Right common carotid artery plus branches (tissue), 1 donor: ENCODE measurements around the gene FBF1.

GRCh38 chr17:75940554-75941451 lies at the start of gene FBF1:
TSS of gene FBF1 (minus strand) at chr17:75941042.
- PRO-cap: unidirectional peak, minus-strand start at chr17:75940980; unidirectional peak, minus-strand start at chr17:75941042

DNA sequence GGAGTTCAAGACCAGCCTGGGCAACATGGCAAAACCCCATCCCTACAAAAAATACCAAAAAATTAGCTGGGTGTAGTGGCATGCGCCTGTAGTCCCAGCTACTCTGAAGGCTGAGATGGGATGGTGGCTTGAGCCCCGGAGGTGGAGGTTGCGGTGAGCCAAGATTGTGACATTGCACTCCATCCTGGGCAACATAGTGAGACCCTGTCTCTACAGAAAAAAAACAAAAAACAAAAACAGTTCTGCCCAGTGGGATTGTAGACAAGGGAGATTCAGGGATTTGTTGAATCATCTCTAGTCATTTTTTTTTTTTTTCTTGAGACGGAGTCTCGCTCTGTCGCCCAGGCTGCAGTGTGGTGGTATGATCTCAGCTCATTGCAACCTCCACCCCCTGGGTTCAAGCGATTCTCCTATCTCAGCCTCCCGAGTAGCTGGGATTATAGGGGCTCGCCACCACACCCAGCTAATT lies 1.1 kb downstream of the TEN1 start:
- PRO-cap: no peak

DNA sequence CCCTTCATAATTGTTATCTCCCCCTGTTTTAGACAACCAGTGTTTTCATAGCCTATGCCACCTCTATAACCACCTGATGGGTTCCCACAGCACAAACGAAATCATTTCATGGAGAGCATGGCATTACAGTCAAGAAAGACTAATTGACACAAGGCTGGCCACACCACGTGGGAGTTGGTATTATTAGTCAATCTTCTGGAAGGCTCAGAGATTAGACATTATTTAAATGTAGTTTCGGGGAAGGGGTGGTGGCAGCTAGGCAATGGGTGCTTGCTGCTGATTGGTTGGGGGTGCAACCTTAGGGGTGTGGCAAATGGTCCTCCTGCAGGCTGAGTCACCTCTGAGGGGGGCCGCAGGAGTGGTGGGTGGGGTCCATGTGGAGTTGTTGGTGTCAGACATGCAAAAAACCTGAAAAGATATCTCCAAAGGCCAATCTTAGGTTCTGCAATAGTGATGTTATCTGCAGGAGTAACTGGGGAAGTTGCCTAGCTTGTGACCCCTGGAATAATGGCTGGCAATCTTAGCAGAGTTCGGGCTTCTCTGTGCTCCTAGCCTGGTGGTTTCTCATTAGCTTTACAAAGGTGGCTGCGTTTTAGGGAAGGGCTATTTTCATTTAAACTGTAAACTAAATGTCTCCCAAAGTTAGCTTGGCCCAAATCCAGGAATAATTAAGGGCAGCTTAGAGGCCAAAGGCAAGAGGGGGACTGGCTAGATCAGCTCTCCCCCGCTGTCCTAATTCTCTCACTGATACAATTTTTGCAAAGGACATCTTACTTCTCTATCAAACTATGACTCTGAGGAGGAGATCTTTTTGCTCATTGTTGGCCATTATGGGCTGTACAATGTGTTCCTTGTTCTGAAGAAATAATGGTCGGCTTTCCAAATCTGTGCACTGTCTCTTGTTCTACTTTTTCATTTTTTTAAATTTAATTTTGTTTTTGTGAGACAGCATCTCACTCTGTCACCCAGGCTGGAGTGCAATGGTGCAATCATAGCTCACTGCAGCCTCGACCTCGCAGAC lies 4.7 kb downstream of the TEN1 start:
- PRO-cap: no peak

DNA sequence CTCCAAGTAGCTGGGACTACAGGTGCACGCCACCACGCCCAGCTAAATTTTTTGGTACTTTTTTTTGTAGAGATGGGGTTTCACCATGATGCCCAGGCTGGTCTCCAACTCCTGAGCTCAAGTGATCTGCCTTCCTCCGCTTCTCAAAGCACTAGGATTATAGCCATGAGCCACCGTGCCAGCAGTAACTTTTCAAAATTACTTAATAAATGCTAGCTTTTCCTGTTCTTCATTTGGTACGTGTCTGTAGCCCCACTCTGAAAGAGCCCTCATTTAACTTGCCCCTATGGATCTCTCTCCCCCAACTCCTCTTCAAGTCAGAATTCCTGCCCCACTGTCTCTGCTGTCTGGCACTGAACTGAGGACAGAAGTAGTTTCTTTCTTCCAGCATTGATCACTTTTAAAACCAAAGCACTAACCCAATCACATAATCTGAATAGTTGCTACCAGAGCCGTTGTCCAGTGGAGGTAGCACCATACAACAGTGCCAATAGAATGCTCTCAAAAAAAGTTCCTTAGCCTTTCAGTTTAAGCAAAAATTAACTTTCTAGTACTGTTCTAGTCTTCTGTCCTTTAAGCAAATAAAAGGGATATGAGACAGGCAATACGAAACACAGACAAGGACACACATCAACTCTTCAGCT lies 16.3 kb downstream of the SRP68 start:
- PRO-cap: no peak

DNA sequence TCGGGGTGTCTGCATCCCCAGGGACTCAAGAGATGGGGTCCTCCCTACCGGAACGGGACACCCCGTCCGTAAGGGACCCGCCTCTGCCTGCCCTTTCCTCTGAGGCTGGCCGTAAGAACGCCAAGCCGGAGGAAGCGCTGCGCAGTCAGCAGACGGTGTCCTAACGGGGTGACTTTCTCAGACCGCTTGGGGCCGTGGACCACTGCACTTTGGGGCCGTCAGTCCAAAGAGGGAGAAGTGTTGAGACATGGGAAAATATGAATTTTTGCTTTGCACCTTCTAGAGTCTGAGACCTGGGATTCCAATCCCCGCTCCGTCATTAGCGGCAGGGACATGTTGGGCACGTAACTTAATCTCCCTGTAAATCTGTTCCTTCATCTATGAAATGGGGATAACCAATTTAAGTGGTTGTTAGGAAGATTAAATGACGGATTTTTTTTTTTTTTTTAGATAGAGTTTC lies 579 bp upstream of the SRP68 start:
- PRO-cap: unidirectional peak, plus-strand start at position 114 of the sequence

DNA sequence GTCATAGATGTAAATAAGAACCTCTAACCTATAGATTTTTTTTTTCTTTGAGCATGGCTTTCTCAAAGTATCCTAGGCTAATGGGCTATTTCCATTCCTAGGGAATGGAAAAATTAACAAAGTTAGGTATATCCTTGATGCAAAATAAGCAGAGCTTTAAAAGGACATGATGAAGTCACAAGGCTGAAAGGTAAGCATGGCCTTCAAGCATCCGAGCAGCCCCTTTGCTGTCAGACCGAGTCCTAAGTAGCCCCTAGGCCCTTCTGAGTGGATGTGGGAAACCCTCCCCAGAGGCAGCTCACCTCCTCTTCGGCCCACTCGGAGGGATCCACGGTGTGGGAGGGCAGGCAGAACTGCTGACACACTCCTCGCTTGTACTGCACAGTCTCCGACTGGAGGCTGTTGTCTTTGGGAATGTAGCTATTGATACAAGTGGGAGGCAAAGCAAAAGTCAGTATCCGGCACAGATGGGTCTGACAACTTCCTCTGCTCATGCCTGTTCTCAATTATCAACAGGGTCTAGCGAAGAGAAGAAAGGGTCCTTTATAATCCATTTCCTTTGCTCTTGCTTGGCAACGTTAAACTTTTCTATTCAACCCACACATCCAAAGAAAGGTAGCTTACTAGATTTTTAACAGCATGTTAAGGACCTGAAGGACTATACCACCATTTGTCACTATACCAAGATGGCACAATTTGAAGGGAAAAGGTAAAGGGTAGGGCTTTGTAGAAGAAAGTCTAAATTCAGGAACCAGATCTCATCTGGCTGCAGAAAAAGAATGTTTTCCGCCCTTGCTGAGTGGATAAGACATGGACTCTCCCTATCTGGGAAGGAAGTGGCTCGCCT lies 25.9 kb upstream of the FOXJ1 start:
- PRO-cap: no peak

- PRO-cap: unidirectional peak, minus-strand start at chr17:76361892
Observed at GRCh38 chr17:76361795-76362283, 8.1 kb upstream of the PRPSAP1 start.

- PRO-cap: bidirectional peak, plus-strand start at chr17:76383242, minus-strand start at chr17:76383216
Observed at GRCh38 chr17:76382640-76383315, 1.6 kb upstream of the SPHK1 start.

DNA sequence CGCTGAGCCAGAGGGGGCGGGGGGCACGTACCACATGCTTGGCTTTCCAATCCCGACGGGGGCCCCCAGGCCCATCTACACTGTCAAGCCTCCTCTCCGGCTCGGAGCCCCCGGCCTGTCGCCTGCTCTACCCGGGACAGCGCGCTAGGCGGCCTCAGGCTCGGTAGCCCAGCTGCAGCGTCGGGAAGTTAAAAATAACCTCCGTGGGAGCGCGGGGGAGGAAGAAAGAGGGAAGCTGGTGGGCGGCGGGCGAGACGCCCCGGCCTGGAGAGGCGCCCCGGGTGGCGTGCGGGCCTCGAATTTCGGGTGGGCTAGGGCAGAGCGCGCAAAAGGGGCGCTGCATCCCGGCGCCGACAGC lies 615 bp upstream of the SPHK1 start:
- PRO-cap: no peak

- PRO-cap: unidirectional peak, minus-strand start at chr17:76386503
Observed at GRCh38 chr17:76386351-76386818, 2.0 kb downstream of the SPHK1 start.

- PRO-cap: no peak
Observed at GRCh38 chr17:76479501-76480105, 12.2 kb downstream of the AANAT start.

DNA sequence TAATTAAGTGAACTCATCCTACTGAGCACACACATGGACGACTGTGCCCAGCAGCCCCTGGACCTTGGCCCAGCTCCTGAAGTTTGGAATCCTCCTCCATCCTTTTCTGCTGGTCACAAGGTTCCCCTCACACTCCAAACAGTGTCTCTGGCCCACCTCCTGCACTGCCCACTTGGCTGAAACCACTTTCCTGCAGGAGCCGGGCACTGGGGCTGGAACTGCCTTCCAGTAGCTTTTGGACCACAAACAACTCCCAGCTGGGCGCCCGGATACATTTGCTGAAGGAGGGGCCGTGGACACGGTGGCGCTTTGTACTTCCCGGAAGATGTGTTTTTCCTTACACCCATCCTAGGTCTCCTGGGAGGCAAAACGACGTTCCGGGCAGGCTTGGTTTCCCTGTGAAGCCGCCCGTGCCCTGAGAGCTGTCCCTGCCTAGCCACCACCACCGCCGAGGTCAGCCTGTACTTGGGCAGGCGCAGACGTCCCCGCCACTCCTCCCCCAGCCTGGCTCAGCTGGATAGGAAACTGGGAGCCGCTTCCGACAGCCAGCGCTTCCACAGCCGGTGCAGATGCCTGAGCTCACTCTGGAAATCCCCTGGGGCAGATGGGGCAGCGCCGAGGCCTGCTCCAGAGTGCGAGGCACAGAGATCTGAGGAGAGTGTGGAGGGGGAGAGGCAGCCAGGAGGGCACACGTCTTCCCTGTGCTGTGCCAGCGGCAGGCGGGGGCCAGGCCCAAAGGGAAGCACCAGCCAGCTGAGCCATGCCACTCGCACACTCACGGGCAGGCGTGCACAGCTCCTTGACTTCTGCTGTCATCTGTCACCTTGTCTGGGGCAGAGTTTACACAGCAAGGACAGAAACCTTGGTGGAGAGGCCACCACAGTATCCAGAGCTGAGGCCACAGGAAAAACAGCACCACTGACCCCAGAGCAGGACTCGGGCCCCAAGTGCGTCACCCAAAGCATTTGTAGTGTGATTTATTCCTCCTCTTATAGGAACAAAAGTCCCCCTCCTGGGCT lies 3.2 kb downstream of the RHBDF2 start:
- PRO-cap: no peak

GRCh38 chr17:76501751-76502029 lies 467 bp upstream of the RHBDF2 start:
- PRO-cap: no peak

GRCh38 chr17:76506335-76506785 lies 5.1 kb upstream of the RHBDF2 start:
- PRO-cap: no peak

- PRO-cap: no peak
Observed at GRCh38 chr17:76521184-76521586, 16.3 kb downstream of the CYGB start.

- PRO-cap: no peak
Observed at GRCh38 chr17:76528507-76528857, 9.0 kb downstream of the CYGB start.

DNA sequence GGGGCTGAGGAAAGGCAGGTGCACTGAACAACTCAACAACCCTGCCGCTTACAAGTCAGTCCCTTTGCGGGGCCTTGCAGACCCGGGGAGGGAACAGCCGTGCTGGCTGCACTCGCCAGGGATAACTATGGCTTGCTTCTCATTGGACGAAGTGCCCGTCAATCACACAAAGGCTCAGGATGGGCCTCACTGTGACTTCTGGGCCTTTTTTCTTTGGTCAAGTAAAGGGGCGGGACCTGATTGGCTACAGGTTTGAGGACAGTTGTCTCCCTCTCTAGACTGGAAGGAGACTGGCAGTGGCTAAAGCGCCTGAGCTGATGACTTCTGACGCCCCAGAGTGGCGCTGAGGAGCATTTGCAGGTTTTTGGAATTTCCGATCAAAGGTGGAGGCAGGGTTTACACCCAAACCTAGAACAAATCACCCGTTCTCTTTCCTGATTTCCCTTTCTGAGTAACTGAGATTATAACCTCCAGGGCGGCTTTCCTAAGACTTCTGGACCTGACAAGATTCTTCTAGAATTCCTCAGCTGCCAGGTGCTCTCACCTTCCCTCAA lies 27.5 kb upstream of the ST6GALNAC2 start:
- PRO-cap: no peak

GRCh38 chr17:76659752-76660405 lies 16.3 kb upstream of the ST6GALNAC1 start:
- PRO-cap: no peak

DNA sequence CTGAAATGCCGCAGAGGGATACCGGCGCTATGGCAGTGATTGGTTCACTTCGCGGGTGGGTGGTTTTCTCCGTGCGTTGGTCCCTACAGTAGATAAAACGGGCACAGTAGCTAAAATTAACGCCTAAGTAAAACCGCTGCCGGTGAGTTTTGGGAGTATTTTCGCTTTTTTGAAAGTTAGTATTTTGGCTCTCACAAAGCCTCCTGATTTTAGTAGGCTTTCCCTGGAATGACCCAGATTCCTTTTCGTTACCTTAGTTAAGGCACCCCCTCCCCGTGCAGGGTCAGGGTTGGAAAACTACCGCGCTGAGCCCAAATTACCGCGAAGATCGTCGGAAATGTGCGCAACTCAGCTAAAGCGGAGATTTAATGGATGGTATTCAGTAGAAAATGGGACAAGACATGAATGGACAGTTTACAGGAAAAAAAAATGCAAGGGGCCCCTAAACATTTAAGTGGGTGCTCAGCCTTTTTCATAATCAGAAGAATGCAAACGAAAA lies 28.4 kb upstream of the ST6GALNAC1 start:
- PRO-cap: bidirectional peak, plus-strand start at position 119 of the sequence, minus-strand start outside the sequence

- PRO-cap: no peak
Observed at GRCh38 chr17:76684713-76685511, 25.9 kb downstream of the MXRA7 start.